Pulmonary artery (tissue), 1 donor: ENCODE data around the genes ODF3B and ARSA.

DNA sequence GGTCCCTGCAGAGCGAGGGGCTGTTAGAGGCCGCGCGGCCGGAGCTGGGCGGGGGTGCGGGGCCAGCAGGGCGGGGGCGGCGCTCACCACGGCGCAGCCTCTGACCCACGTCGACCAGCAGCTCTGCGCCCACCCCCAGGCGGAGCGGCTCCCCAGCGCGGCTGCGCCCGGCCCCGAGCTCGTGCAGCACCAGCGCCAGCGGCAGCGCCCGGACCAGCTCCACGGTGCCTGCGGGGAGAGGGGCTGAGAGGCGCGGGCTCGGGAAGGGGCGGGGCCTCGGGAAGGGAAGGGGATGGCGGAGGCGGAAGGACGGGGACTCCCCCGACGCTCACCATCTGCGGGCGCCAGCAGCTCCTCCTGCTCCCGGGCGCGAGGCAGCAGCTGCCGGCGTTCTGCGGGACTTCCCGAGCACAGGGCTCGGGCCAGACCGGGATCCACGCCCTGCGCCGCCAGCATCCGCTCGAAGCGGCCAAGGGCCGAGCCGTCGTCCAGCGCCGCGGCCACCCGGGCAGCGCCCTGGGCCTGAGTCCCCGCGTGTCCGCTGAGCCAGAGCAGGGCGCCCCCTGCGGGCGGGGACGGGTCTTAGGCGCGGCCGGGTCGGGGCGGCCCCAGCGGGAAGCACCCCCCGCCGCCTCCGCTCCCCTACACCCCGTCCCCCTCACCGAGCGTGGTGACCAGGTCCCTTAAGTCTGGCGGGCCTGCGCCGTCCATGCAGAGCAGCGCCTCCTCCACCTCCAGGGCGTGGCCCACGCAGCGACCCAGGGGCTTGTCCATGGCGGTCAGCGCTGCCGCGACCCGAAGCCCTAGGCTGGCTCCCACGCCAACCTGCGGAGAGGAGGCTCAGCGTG lies 740 bp upstream of the SCO2 start:
- PRO-cap, result bidirectional peak, plus-strand start at position 315 of the sequence, minus-strand start at position 260 of the sequence

GRCh38 chr22:50528065-50529081 lies 1.4 kb downstream of the TYMP start:
- PRO-cap, result no peak

DNA sequence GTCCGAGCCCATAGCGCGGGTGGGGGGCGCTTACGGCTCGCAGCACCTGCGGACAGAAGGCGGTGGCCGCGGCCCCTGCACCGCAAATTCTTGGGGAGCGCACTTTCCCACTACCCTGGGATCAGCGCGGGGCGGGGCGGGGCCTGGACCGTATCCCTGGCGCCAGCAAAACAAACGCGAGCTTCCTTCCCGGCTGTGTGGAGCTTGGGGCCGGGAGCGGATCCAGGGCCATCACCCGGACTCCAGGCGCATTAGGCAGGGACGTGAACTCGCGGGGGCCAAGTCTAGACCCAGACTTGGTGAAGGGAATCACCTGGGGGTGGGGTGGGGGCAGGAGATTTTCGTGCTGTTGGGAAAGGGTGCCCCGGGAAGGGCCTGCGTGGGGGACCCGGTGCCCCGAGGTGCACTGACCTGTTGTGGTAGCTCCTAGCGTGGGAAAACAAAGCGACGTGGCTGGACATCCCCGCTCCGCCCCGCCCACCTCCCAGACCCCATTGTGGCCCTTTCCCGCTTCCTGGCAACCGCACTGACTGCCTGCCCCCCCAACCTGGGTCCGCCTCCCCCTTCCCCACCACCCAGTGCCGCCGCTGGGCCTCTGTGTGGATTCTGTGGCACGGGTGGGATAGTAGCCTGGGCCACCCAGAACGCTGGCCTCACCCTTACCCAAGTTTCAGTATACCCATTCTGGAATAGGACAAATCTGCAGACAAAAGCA lies at the start of gene ODF3B:
Gene ODF3B, minus strand, starts transcription at position 433 of the 715 bp plus-strand sequence.
- PRO-cap, result bidirectional peak, plus-strand start at position 173 of the sequence, minus-strand start at position 92 of the sequence; unidirectional peak, minus-strand start at position 413 of the sequence

GRCh38 chr22:50581559-50581986 lies 1.1 kb downstream of the CHKB start:
- PRO-cap, result no peak

- PRO-cap, result no peak
Measured at GRCh38 chr22:50620667-50621908, 6.9 kb downstream of the ARSA start.

- PRO-cap, result bidirectional peak, plus-strand start at chr22:50628302, minus-strand start at chr22:50628165
Measured at GRCh38 chr22:50627815-50628496, at the start of gene ARSA. ARSA (minus strand) TSS chr22:50628152.

DNA sequence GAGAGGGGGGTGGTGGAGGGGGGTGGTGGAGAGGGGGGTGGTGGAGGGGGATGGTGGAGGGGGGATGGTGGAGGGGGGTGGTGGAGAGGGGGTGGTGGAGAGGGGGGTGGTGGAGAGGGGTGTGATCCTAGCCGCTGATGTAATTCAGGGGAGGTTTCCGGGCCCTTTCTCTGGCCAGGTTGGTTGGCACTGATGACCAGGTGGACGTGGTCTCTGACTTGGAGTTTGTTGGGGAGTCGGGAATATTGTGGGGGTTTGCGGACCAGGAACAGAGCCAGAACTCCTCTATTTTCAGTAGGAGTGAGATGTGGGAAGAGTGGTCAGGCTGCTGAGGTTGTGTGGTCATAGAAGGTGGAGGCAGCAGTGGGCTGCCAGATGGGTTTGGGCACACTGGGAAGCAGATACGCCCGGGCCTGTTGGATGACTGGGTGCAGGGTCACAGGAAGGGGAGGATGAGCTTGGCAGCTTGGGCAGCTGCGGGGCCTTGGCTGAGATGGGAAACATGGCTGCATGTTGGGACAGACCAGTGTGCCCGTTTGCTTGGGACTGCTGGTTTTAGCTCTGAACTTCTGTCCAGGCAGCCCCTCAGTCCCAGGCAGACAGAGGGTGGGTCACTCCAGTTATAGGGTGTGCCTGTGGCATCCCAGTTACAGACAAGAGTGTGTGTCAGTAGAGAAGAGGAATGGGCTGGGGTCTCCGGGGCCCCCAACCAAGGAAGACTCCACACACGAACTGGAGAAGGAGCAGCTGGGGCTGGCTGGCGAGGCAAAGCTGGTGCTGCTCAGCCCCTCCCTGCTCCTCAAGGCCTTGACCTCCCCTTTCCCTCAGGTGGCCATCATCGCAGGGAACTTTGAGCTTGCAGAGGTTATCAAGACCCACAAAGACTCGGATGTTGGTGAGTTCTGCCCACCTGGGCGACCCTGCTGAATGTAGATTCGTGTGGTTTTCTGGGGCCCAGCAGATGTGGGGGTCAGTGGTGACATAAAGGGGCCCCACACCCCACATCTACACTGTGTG lies 53.9 kb upstream of the ACR start:
- PRO-cap, result no peak

- PRO-cap, result no peak
Measured at GRCh38 chr22:50700796-50701384, 37.1 kb upstream of the ACR start.

DNA sequence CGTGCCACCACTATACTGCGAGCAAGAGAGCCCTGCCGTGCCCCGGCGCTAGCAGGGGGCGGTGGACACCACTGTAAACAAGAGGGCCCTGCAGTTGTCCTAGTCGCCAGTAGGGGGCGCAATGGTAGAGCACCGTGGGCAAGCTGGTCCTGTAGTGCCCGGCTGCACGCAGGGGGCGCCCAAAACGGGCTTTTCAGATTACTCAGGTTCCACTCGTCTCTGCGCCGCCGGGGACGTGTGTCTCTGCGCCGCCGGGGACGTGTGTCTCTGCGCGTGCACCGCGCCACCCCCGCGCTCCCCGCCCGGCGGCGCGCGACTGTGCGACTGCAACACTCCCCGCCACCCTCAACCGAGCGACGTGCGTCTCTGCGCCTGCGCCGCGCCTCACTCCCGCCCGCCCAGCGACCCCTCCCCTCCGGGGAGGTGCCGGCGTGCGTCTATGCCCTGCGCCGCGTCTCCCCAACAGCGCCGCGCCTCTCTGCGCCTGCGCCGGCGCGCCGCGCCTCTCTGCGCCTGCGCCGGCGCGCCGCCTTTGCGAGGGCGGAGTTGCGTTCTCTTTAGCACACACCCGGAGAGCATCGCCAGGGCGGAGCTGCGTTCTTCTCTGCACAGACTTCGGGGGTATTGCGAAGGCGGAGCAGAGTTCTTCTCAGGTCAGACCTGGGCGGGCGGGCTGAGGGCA lies 23.4 kb upstream of the RABL2B start:
- PRO-cap, result no peak